ENCODE measurements around the genes NEDD1, BLTP3B and ACTR6.

- RRBS = 2% methylated on average over 33 of the region's 77 CpGs
CAGE:
- cytosol, long polyA plus RNA = start-site peak on the plus strand at chr12:96907216-96907260, 132 and 242 reads in 2 replicates
- long polyA plus RNA = start-site peak on the plus strand at chr12:96907256-96907285, 121 and 243 reads in 2 replicates
- nucleus, long polyA plus RNA = start-site peak on the plus strand at chr12:96907223-96907259, 49 and 44 reads in 2 replicates
Observed at GRCh38 chr12:96906401-96907657, at the start of gene NEDD1. NEDD1 (plus strand) TSS chr12:96907257.

DNA sequence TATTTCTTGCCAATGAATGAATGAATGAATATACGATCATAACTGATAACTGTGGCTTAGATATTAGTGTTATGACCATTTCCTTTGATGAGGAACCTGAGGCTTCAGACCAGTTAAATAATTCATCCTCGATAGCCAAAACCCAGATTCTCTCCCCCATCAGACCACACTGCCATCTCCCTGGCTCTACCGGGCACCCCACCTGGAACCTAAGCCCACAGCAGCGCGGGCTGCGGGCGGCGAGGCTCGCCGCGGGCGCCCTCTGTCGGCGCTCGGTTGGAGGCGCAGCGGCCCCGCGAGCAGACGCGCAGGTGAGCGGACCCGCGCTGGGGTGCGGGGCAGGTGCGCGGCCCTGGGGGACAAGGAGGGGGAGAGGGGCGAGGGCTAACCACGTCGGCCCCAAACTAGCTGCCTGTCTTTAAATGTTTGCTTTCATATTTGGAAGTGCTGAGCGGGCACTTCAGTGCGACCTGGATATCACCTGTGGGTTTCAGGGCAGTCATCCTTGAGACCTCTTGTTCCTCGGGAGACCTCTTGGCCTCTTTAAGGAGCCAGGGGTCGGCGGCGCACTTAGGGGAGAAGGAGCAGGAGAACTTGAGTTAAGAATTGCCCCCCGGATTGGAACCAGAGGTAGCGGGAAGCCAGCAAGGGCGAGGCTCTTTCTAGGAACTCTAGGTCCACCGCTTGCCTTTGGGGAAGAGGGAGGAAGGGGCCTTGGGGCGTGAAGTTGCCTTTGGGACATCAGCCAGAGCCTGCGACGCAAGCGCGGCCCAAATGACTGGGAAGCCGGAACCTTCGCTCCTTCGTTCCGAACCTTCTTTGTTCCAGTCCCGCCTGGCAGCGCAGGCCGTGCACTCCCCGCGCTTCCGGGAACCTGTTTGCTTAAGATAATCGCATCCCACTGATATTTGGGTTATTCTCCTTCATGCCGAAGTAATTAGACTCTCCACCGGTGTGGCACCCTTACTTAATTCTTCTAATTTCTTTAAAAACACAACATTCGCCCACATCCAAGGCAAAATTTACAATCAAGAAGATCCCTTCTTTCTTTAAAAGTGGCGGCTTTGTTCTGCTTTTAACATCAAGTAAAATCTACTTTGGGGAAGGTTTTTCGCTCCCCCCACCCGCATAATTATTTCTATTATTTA, 78.7 kb downstream of the NEDD1 start:
- RRBS = 14% methylated on average over 12 of the region's 62 CpGs
CAGE:
- cytosol, long polyA plus RNA = no peak
- long polyA plus RNA = no peak
- nucleus, long polyA plus RNA = no peak

GRCh38 chr12:97456867-97457124, 549.7 kb downstream of the NEDD1 start:
- RRBS = no CpG with 5 or more reads among the region's 3 CpGs
CAGE:
- cytosol, long polyA plus RNA = no peak
- long polyA plus RNA = no peak
- nucleus, long polyA plus RNA = no peak

GRCh38 chr12:97490397-97490691, 583.3 kb downstream of the NEDD1 start:
- RRBS = no CpG with 5 or more reads among the region's 3 CpGs
CAGE:
- cytosol, long polyA plus RNA = no peak
- long polyA plus RNA = no peak
- nucleus, long polyA plus RNA = no peak

- RRBS = no CpG with 5 or more reads among the region's 2 CpGs
CAGE:
- cytosol, long polyA plus RNA = no peak
- long polyA plus RNA = no peak
- nucleus, long polyA plus RNA = no peak
Observed at GRCh38 chr12:98464050-98464781, 51.2 kb upstream of the TMPO start.

- RRBS = no CpG with 5 or more reads among the region's 5 CpGs
CAGE:
- cytosol, long polyA plus RNA = no peak
- long polyA plus RNA = no peak
- nucleus, long polyA plus RNA = no peak
Observed at GRCh38 chr12:98514981-98515147, 526 bp upstream of the TMPO start.

DNA sequence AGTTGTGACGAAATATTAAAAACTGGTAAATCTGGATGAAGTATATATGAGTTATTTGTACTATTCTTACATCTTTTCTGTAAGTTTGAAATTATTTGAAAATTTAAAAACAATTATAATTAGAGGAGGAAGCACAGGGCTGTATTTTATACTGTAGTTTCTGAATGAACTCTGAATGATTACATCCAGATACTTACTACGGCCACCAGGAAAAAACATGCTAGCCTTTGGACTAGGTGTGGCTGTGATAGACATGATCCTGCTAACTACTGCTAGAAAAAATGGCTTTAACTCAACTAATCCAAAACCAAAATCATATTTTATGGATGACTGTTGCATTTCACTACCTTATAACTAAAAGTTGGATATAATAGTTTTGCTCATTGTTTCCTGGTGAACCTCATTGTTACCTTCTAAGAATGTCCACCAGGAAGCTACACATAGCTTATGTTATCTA, 15.1 kb upstream of the SLC25A3 start:
- RRBS = no CpG with 5 or more reads among the region's 2 CpGs
CAGE:
- cytosol, long polyA plus RNA = no peak
- long polyA plus RNA = no peak
- nucleus, long polyA plus RNA = no peak

- RRBS = no CpG with 5 or more reads among the region's 1 CpG
CAGE:
- cytosol, long polyA plus RNA = no peak
- long polyA plus RNA = no peak
- nucleus, long polyA plus RNA = no peak
Observed at GRCh38 chr12:100137583-100138083, 5.0 kb downstream of the BLTP3B start.

- RRBS = under 1% methylated on average over 12 of the region's 40 CpGs
CAGE:
- cytosol, long polyA plus RNA = no peak
- long polyA plus RNA = no peak
- nucleus, long polyA plus RNA = start-site peak on the minus strand at chr12:100142853-100142884, 24 and 31 reads in 2 replicates
Observed at GRCh38 chr12:100142781-100143376, at the start of gene BLTP3B. BLTP3B (minus strand) TSS chr12:100142874.

DNA sequence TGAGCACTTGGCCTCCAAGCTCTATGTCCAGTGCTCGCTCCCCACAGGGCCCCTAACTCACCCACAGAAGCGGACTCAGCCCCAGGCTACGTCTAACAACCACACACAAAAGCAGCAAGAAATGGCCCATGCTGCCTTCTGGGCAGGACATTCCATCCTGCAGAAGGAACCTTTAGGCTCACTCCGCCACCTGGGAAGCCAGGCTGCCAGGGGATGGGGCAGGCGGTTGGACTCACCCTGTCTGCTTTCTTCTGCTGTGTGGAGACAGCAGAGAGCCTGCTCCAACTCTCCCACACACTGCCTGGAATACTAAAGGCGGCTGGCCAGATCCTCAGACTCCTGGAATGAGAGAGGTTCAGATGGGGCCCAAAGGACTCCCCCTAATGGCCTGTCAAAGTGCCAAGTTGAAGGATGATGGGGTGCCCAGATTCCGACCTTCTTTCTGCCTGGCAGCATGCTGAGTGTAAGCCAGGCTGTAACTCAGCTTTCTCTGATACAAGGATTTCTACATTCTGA, 27.7 kb upstream of the BLTP3B start:
- RRBS = no CpG with 5 or more reads among the region's 7 CpGs
CAGE:
- cytosol, long polyA plus RNA = no peak
- long polyA plus RNA = no peak
- nucleus, long polyA plus RNA = no peak

DNA sequence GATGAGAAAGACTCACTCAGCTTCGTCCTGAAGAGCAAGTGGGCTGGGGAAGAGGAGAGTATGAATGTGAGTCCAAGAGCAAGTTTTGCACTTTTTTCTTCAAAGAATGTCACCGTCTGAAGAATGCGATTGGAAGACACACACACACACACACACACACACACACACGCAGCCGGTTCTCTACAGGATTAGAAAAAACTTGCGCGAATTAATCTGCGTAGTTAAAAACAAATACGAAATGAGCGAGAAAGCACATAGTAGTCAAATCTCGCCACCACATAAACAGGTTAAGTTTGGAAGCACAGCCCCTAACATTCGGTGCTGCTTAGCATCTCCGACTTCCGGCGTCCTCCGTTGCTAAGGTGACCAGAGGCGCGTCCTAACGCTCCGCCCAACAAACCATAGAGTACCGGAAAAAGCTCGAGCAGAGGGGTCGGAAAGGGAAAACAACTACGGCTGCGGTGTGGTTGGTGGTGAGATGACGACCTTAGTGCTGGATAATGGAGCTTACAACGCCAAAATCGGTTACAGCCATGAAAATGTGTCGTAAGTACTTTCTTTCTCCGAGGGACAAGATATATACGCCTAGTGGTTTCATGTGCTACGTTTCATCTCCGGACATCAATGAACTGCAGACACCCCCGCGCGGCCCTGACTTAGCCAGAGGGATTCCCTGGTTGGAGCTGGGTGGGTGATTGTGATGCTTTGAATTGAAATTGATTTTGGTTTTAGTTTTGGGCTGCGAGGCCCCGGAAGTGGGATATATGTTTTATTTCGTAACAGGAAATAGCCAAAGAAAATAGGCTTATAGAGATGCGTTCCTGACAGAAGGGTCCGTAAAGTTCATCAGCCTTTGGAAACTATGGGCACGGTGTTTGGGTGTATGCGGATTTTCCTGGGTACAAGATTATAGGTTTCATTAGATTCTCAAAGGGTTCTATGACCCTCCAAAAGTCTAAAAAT, at the start of gene ACTR6:
ACTR6 (plus strand) TSS at position 442 of the 963 bp plus-strand sequence.
- RRBS = 1% methylated on average over 8 of the region's 43 CpGs
CAGE:
- cytosol, long polyA plus RNA = start-site peak on the plus strand centred at position 442 of the sequence, 49 bp wide, 131 and 183 reads in 2 replicates
- long polyA plus RNA = start-site peak on the plus strand centred at position 450 of the sequence, 54 bp wide, 159 and 73 reads in 2 replicates
- nucleus, long polyA plus RNA = no peak

- RRBS = no CpG with 5 or more reads among the region's 4 CpGs
CAGE:
- cytosol, long polyA plus RNA = no peak
- long polyA plus RNA = no peak
- nucleus, long polyA plus RNA = no peak
Observed at GRCh38 chr12:100329625-100330398, 27.1 kb upstream of the SLC17A8 start.

DNA sequence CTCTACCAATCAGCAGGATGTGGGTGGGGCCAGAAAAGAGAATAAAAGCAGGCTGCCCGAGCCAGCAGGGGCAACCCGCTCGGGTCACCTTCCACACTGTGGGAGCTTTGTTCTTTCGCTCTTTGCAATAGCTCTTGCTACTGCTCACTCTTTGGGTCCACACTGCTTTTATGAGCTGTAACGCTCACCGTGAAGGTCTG, 42.7 kb upstream of the NR1H4 start:
- RRBS = no CpG with 5 or more reads among the region's 6 CpGs
CAGE:
- cytosol, long polyA plus RNA = no peak
- long polyA plus RNA = no peak
- nucleus, long polyA plus RNA = no peak

DNA sequence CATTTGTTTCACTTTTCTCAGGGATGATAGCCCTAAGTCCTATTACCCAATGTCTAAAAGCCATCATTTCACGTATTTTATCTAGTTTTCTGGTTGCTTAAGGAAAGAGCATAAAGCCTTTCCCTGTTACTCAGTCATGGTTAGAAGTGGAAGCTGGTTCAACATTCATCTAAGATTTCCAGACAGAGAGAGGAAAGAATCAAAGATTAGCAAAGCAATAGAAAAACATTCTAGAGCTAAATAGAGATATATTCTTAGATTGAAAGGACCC, 28.4 kb upstream of the NR1H4 start:
- RRBS = no CpG with 5 or more reads among the region's 1 CpG
CAGE:
- cytosol, long polyA plus RNA = no peak
- long polyA plus RNA = no peak
- nucleus, long polyA plus RNA = no peak

- RRBS = no CpG with 5 or more reads among the region's 5 CpGs
CAGE:
- cytosol, long polyA plus RNA = no peak
- long polyA plus RNA = no peak
- nucleus, long polyA plus RNA = no peak
Observed at GRCh38 chr12:100534821-100535168, 38.7 kb upstream of the GAS2L3 start.

GRCh38 chr12:100567216-100567706, 6.2 kb upstream of the GAS2L3 start:
- RRBS = no CpG with 5 or more reads among the region's 3 CpGs
CAGE:
- cytosol, long polyA plus RNA = no peak
- long polyA plus RNA = no peak
- nucleus, long polyA plus RNA = no peak

DNA sequence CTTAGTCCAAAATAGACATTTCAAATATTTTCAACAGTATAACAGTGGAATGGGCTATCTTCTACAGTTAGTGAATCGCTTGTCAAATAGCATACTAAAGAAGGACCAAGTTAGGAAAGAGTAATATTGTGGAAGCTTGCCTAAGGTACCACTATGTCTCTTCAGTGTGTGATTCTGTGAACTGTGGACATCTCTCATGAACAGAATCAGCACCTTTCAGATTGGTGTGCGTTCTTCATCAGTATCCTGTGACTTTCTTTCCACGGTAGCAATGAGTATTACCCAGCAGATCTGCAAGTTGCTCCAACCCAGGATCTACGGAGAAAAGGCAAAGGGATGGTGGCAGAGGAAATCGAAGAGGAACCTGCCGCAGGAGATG, 37.3 kb downstream of the UTP20 start:
- RRBS = no CpG with 5 or more reads among the region's 6 CpGs
CAGE:
- cytosol, long polyA plus RNA = no peak
- long polyA plus RNA = no peak
- nucleus, long polyA plus RNA = no peak

- RRBS = no CpG with 5 or more reads among the region's 5 CpGs
CAGE:
- cytosol, long polyA plus RNA = no peak
- long polyA plus RNA = no peak
- nucleus, long polyA plus RNA = no peak
Observed at GRCh38 chr12:101406571-101406982, 995 bp downstream of the ARL1 start.

GRCh38 chr12:101717708-101718489, 20.5 kb downstream of the CHPT1 start:
- RRBS = no CpG with 5 or more reads among the region's 5 CpGs
CAGE:
- cytosol, long polyA plus RNA = no peak
- long polyA plus RNA = no peak
- nucleus, long polyA plus RNA = no peak

DNA sequence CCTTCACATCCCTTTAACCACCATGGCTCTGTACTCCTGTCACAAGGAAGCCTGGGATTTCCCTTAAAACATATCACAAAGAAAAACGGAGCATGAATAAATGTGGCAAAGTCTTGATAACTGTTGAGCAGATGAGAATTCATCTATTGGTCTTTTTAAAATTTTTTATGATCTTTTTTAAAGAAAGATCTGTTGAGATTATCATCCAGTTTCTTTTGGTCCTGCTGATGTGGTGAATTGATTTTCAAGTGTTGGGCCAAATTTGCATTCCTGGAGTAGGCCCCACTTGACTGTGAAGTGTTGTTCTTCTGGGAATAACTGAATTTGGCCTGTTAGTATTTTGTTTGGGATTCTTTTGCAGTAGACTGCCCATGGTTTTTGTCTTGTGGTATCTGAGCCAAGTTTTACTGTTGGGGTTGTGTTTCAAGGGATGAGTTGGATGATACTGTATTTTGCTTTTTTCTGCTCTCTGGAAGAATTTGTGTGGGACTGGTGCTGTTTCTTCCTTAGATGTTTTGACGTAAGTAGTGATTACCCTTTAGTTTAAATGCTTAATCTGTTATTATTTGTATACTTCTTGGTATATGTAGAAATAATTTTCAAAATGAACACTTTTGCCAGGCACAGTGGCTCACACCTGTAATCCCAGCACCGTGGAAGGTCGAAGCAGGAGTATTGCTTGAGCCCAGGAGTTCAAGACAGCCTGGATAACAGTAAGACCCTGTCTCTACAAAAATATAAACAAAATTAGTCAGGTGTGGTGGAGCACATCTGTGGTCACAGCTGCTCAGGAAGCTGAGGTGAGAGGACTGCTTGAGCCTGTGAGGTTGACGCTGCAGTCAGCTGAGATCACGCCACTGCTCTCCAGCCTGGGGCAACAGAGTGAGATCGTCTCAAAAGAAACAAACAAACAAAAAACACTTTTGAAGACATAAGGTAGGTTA, 4.1 kb upstream of the SYCP3 start:
- RRBS = no CpG with 5 or more reads among the region's 7 CpGs
CAGE:
- cytosol, long polyA plus RNA = no peak
- long polyA plus RNA = no peak
- nucleus, long polyA plus RNA = no peak